Caco-2 (cell line): ENCODE results near the genes ING4 and PIANP.

GRCh38 chr12:6333075-6333963 is 8.6 kb downstream of the TNFRSF1A start:
- PRO-cap, result no peak
- RRBS, result 87% methylated on average over 2 of the region's 21 CpGs

GRCh38 chr12:6336079-6336549 is 5.8 kb downstream of the TNFRSF1A start:
- PRO-cap, result bidirectional peak, plus-strand start at chr12:6336419, minus-strand start at chr12:6336219
- RRBS, result no CpG with 5 or more reads among the region's 4 CpGs

DNA sequence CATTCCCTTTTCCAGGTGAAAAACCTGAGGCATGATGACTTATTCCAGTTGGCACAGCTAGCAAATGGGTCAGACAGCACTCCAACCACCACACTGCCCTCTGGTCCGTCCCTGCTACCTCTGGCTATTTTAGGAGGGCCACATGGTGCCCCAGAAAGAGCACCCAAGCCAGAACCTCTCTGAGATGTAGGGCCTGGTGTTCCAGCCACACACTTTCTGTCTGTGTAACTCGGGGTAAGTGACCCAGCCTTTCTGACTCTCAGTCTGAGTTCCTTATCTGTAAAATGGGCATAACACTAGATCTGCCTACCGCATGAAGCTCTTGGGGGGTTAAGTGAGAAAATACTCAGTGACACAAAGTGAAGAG is 6.8 kb downstream of the SCNN1A start:
- PRO-cap, result no peak
- RRBS, result no CpG with 5 or more reads among the region's 3 CpGs

GRCh38 chr12:6390095-6390506 is 6.1 kb downstream of the LTBR start:
- PRO-cap, result no peak
- RRBS, result no CpG with 5 or more reads among the region's 7 CpGs

DNA sequence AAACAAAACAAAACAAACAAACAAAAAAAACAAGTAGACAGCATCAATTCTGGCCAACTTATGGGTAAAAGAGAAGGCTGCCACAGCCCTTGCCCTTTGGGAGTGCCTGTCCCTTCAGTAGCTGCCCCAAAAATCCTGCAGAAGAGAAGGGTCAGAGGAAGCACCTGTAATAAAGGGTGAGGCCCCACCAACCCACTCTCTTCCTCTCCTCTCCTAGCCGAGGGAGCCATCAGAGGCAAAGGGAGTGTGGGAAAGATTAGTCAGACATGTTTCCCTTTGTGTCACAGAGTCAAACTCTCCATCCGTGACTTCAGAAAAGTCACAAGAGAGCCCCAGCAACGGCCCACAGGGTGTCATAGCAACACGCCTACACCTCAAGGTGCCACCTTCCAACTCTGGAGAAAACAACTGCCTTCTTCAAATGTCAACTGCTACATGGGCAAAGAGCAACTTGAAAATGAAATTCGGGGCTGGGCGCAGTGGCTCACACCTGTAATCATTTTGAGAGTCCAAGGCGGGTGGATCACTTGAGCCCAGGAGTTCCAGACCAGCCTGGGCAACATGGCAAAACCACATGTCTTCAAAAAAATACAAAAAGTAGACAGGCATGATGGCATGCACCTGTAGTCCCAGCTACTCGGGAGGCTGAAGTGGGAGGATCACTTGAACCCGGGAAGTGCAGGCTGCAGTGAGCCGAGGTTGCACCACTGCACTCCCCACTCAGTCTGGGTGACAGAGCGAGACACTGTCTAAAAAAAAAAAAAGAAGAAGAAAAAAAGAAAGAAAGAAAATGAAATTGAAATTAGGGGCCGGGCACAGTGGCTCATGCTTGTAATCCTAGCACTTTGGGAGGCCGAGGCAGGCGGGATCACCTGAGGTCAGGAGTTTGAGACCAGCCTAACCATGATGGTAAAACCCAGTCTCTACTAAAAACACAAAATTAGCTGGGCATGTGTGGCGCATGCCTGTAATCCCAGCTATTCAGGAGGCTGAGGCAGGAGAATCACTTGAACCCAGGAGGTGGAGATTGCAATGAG is 17.6 kb upstream of the CD27 start:
- PRO-cap, result no peak
- RRBS, result no CpG with 5 or more reads among the region's 15 CpGs

GRCh38 chr12:6432952-6433508 is 11.7 kb upstream of the CD27 start:
- PRO-cap, result no peak
- RRBS, result no CpG with 5 or more reads among the region's 6 CpGs

DNA sequence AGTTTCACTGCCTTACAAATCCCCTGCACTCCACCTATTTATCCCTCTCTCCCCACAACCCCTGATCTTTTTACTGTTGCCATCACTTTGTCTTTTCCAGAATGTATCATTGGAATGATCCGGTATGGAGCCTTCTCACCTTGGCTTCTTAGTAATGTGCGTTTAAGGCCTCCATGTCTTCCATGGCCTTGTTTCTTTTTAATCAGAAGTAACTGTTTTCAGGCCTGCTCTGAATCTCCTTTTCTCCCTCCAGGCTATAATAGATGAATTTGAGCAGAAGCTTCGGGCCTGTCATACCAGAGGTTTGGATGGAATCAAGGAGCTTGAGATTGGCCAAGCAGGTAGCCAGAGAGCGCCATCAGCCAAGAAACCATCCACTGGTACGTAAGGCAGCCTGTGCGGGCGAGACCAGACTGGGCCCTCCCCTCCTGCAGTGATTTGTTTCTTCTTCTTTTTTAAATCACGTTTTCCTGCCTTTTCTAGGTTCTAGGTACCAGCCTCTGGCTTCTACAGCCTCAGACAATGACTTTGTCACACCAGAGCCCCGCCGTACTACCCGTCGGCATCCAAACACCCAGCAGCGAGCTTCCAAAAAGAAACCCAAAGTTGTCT is 3.8 kb upstream of the GAPDH start:
- PRO-cap, result no peak
- RRBS, result no CpG with 5 or more reads among the region's 13 CpGs

GRCh38 chr12:6538471-6538850 is 4.1 kb downstream of the GAPDH start:
- PRO-cap, result unidirectional peak, plus-strand start at chr12:6538542
- RRBS, result no CpG with 5 or more reads among the region's 11 CpGs

DNA sequence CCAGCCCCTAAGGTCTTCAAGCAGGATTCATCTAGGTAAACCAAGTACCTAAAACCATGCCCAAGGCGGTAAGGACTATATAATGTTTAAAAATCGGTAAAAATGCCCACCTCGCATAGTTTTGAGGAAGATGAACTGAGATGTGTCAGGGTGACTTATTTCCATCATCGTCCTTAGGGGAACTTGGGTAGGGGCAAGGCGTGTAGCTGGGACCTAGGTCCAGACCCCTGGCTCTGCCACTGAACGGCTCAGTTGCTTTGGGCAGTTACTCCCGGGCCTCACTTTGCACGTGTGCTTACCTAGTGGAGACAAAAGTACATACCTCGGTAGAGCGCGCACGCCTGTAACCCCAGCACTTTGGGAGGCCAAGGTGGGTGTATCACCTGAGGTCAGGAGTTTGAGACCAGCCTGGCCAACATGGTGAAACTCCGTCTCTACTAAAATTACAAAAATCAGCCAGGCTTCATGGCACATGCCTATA is 4.6 kb downstream of the GAPDH start:
- PRO-cap, result no peak
- RRBS, result no CpG with 5 or more reads among the region's 13 CpGs

DNA sequence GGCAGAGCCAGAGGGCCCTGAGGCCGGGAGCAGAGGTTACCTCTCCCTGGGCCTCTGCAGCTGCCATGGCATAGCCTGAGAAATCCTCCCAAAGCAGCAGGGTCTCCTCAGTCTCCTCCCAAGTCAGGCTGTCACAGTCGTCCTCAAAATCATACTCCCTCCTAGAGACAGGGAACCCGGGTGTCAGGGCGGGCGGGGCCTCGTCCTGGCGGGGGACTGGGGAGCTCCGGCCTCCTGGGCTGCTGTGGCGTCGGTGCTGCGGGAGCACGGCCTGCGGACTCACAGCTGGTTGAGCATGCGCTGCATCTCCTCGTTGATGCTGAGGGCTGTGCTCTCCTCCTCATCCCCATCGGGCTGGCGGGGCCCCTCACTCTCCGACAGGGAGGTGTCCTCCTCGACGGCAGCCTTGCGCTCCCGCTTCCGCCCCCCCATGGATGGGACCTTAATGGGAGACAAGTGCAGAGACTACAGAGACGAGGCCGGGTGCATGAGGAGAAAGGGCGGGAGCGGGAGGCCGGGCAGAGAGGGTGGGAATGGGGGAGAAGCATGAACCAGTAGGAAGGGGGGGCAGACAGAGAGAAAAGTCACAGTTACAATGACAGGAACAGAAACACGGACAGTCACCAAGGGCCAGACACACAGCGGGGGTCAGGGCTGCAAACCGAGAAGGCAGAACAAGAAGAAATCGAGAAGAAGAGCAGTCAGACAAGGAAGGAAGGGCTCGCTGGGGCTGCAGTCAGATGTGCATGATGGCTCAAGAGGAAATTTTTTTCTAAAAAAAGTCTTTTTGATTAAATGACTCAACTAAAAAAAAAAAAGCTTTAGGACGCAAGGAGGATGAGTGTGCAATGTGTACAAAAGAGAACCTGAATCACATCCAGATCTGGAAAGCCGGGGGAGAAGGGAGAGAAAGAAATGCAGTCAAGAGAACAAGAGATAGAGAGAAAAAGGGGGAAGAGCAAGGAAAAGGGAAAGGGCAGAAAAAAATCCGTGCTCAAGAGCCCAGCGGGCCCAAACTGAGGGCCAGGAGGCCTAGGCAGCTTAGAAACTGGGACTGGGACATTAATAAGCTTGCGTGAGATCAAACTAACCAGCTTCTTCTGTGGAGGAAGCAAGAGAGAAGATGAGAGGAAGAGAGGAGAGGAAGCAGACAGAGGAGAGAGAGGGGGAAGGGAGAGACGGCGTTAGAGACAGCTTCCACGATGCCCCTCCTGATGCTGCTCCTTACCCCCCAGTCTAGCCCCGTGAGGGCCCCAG is 7.0 kb downstream of the IFFO1 start:
- PRO-cap, result no peak
- RRBS, result 90% methylated on average over 8 of the region's 42 CpGs

- PRO-cap, result no peak
- RRBS, result no CpG with 5 or more reads among the region's 17 CpGs
Measured at GRCh38 chr12:6549654-6550097, 6.2 kb downstream of the IFFO1 start.

- PRO-cap, result no peak
- RRBS, result 96% methylated on average over 4 of the region's 13 CpGs
Measured at GRCh38 chr12:6554851-6555205, 1.0 kb downstream of the IFFO1 start.

DNA sequence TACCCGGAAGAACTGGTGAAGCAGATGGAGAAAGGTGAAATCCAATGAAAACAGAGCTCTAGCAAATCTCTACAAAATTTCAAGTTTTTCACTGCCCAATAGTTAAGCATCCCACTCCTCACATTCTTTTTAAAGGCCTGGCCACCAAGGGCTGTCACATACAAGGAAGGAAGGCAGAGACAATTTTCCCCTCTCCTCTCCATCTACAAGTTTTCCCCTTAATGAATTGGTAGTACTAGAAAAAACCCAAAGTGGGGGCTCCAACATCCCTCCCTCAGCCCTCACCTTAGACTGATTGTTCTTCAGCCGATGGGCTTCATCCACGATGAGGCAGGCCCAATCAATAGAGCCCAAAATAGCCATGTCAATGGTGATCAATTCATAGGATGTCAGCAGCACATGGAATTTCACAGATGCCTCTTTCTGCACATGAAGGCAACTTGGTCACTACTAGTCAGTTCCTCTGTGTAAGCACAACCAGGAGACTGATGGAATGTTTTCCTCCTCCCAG is 14.3 kb downstream of the CHD4 start:
- PRO-cap, result no peak
- RRBS, result no CpG with 5 or more reads among the region's 3 CpGs

DNA sequence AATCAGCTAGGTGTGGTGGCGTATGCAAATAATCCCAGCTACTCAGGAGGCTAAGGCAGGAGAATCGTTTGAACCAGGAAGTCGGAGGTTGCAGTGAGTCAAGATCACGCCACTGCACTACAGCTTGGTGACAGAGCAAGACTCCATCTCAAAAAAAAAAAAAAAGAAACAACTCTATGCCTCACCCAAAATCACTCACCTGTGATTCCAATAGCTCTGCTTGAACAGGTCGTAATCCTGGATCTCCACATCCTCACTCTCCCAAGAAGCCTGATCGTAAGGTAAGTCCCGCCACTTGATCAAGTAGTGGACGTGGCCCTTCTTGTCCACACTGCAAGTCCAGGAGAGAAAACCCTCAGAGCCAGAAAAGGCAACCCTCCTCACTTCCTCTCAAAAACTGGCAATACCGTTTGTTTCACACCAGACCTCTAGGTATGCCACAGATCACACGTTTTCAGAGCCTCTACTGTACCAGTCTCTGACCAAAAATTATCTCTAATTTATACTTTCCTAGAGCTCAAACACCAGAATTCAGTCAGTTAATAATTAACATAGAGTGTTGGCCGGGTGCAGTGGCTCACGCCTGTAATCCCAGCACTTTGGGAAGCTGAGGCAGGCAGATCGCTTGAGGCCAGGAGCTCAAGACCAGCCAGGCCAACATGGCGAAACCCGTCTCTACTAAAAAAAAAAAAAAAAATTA is 11.2 kb downstream of the CHD4 start:
- PRO-cap, result no peak
- RRBS, result no CpG with 5 or more reads among the region's 15 CpGs

DNA sequence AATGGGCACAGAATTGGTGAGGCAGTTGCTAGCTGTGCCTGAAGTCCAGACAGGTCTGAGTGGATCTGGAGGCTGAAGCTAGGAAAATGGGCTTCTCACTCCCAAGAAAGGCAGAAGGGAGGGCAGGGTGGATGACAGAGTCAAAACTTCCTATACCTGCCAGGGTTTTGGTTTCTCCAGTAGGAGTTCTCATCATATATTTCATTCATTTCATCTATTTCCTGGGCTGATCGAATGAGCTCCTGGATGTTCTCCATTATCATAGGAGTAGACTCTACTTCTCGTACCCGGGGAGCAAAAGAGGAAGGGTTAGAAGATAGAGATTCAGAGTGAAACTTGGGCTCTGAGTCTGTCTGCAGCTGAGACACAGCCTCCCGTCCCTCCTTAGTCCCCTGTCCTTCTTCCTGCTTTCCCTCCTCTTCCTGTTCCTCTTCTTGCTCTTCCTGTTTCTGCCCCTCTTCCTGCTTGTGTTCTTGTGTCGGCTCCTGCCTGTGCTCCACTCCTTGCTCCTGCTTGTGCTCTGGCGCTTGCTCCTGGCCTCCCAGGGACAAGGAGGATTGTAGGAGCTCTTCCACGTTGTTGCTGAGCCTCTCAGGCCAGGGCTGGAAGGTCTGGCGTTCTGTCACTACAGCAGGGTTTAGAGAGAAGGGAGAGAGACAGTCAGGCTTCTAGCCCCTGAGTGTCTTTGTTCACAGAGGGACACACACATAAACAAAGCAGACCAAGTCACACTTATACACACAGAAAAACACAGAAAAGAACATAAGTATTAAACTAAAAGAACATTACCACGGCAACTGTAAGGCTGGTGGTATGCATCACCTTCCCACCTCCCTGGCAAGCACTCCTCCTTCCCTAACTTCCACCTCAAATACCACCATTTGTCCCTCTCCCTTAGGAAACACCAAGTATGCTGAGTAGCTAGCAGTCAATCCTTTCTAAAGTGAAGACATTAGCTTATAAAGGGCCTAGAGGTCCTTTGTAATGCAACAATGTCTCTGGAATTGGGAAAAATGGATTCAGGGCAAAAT is 2.9 kb downstream of the ACRBP start:
- PRO-cap, result no peak
- RRBS, result no CpG with 5 or more reads among the region's 9 CpGs

DNA sequence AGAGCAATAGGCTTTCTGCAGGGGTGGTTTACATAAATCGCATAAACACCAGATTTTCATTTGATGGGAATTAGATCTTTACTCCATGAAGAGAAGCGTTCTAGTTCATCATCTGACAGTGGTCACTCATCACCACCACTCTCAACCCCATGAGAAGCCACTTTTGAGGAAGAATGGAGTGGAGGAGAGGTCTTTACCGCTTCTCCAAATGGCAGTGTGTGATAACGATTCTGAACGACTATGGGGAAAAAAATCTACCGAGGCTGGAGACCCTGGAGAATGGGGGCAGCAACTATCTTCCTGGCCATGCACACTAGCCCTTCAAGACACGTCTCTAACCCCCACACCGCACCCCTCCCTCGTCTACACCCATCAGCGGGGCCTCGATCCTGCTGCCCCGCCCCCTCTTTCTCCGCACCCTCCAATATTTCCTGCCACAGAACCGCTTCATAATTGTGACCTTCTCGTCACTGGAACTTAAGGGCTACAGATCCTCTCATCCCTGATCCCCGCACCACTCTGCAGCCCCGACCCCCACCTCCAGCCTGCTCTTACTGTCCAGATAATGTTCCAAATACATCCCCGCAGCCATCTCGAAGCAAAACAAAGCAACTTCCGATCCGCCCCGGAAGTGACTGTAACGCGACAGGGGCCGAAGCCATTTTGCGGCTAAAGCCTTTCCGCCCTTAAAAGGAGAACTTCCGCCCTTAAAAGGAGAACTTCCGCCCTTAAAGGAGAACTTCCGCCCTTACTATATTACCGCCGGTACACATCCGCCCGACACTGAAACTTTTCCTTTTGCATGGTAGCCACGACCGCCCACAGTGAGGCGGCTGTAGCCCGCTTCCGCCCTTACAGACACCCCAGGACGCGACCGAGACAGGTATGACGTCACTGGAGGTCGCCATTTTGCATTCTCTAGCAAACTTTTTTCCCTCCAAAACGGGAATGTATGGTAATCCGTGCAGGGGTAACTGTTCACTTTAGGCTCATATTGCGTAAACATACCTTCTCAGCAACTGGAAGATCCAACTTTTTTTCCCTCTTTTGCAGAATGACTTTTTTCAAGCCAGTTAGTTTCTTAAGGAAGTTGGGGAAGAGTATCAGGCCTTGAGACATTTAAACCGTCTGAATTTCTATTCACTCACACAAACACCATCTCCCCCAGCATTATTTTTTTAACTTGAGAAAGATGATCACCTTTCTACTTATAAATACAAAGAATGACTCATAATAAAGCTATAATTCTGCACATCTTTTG is at the start of gene ING4:
Gene ING4, minus strand, starts transcription at position 610 of the 1,261 bp plus-strand sequence.
- PRO-cap, result unidirectional peak, plus-strand start at position 160 of the sequence; bidirectional peak, plus-strand start at position 940 of the sequence, minus-strand start at position 605 of the sequence
- RRBS, result no CpG with 5 or more reads among the region's 48 CpGs

DNA sequence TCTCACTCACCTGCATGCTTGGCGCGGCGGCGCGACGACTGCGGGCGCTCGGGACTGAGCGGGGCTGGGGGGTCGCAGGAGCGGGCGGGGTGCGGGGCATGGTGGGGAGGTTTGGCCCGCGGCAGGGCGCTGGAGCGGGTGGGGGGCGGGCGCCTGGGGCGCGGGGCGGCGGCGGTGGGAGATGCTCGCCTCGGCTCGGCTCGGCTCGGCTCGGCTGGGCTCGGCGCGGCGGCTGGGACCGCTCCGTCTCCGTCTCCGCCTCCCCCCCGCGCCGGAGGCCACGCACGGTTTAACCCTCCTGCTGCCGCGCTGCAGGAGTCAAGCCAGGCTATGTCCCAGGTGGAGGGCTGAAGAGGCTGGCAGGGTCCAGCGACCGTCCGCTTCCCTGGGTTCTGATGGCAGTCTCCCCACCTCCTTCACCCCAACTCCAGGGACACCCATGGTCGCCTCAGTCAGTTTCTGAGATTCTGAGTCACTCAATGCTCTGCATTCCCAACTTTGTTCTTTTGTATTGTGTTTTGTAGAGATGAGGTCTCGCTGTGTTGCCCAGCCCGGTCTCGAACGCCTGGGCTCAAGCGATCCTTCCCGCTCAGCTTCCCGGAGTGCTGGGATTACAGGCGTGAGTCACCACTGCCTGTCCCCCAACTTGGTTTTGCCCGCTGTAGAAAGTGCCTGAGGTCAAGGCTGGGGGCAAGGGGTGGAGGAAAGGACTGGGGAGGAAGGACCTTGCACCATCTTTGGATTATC is at the start of gene PIANP:
Gene PIANP, minus strand, starts transcription at position 212 of the 747 bp plus-strand sequence.
- PRO-cap, result no peak
- RRBS, result 46% methylated on average over 3 of the region's 59 CpGs

DNA sequence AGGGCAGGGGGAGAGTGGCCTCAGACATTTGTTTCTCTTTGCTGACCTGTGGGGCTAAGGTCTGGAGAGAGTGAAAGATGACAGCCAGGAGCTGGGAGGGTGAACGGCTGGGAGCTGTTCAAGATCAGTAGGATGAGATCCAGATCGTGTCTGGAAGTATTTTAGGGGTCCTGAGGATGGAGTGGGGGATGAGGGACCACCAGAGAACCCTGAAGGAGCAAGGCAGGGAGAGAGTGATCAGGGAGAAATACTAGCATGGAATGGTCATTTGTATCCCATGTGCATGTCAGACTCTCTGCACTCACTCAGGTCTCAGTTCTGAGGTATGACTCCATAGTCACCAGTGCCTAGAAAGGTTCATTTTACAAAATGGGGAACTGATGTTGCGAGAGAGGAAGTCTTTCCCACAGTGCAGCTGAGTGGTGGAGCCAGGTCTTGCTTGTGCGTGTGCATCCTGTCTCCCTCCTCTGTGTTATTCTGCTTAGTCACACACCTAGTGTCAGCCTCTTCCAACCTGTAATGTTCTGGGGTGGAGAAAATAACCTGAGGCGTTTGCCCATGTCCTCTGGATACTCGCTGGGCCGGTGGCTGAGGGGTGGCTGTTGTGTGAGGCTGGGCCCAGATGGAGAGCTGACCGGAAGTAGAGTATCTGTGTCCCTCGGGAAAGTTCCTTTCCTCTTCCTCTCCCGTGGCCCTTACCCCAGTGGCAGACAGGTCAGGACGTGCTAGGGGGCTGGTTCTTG is 7.3 kb downstream of the MLF2 start:
- PRO-cap, result no peak
- RRBS, result 88% methylated on average over 2 of the region's 11 CpGs

GRCh38 chr12:6841100-6841716 is 483 bp downstream of the GNB3 start:
- PRO-cap, result no peak
- RRBS, result no CpG with 5 or more reads among the region's 17 CpGs

DNA sequence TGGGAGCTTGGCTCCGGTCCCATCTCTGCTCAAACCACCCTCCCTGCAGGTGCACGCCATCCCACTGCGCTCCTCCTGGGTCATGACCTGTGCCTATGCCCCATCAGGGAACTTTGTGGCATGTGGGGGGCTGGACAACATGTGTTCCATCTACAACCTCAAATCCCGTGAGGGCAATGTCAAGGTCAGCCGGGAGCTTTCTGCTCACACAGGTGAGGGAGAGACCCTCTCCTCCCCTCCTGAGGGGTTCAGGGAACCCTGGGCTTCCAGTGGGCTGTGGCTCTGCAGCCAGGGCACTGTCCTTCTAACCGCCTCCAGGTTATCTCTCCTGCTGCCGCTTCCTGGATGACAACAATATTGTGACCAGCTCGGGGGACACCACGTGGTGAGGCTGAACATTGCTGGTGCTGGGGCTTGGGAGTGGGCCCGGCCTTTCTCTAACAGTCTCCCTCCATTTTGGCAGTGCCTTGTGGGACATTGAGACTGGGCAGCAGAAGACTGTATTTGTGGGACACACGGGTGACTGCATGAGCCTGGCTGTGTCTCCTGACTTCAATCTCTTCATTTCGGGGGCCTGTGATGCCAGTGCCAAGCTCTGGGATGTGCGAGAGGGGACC is 2.7 kb downstream of the GNB3 start:
- PRO-cap, result no peak
- RRBS, result no CpG with 5 or more reads among the region's 13 CpGs